Measurements from ENCODE around the genes ATXN2 and MAPKAPK5.

DNA sequence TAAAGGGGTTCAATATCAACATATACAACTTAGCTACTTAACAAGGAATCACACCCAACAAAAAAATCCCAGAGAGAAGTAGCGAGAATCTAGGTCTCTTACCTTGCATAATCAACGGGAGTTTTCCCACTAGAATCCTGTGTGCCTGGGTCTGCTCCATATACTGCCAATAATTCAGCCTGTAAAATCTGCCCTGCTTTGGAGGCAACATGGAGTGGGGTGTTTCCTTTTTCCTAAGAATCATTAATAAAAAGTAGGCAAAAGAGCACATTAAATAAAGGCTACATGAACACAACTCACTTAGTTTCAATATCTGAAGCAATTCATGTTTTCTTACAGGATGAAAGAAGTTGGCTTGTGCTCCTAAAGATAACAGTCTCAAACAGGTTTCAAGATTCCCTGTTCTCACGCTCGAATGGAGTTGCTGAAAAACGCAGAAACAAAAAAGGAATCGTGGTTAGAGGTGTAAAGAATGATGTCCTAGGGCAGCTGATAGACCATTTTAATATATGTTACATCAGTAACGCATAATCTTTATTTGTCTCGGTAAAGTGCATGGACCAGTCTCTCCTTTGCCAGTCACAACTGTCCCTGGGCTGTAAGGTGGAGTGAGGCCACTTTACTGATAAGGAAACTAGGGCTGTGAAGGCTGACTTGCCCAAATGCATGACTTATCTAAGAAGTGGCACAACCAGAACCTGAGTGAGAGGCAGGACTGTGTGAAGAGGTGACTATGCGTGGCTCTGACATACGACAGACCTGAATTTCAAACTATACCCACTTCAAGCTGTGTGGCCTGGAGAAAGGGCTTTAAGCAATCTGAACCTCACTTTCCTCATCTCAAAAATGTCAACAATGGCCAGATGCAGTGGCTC lies 12.7 kb downstream of the GIT2 start:
- PRO-cap: no peak

DNA sequence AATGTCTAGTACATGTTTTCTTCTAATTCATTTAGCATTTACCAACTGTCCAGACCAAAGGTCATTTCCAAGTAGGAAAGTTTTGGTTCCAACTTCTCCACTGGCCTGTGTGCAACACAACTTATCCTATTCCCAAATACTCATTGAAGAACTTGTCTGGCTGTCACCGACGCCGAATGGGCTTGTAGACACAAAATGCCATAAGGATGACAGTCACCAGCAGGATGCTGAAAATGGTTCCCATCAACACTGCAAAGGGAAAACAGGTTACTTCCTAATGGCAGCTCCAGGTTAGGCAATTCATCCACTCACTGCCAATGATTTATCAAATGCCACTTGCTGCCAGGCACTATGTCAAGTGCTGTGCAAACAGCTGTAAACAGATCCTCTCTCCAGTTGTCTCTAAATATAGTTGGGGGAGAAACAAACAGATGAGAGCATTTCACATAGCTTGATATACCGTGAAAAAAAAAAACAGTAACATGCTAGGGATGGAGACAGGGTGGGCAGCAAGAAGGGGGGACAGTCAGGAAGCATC lies 6.0 kb downstream of the C12orf76 start:
- PRO-cap: no peak

DNA sequence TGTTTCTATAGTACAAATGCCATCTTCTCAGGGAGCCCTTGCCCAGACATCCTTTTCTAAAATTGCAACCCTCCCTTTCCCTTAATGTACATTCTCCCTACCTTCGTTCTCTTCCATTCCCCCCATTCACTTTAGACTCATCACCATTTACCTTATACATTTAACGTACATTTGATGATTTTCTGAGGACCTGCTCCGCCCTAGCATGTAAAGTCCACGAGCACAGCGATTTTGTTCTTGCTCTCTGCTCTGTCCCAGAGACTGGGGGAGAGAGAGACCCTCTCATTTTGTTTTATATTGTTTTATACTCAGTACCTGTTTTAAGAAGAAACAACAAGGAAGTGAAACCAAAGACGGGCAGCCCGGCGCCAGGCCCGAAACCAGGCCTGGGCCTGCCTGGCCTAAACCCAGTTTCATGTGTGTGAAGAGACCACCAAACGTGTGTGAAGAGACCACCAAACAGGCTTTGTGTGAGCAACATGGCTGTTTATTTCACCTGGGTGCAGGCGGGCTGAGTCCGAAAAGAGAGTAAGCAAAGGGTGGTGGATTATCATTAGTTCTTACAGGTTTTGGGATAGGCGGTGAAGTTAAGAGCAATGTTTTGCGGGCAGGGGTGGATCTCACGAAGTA lies 681 bp upstream of the C12orf76 start:
- PRO-cap: no peak

DNA sequence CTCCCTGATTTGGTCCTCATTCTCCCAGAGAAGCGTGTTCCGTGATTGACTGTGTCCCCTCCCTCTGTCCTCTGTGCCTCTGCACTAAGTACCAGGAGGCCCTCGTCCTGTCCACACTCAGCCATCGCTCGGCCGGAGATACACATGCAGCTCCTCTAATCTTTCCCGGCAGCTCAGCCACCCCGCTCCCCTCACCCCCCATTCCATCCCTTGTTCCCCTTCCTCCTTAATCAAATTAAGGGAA lies 28.3 kb upstream of the ATP2A2 start:
- PRO-cap: bidirectional peak, plus-strand start at position 114 of the sequence, minus-strand start at position 66 of the sequence

DNA sequence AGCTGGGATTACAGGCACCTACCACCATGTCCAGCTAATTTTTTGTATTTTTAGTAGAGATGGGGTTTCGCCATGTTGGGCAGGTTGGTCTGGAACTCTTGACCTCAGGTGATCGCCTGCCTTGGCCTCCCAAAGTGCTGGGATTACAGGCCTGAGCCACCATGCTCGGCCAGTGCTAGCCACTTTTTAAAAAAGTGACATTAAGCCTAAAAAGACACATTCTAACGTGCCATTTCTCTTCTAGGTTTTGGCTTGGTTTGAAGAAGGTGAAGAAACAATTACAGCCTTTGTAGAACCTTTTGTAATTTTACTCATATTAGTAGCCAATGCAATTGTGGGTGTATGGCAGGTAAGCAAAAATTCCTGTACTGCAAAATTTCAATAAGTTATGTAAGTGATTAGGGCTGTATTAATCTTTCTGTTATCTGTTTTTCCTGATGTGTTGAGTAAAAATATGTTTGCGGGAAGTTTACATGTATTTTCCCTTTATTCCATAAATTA lies 10.8 kb downstream of the ATP2A2 start:
- PRO-cap: no peak

- PRO-cap: no peak
Observed at GRCh38 chr12:110296252-110296794, 15.3 kb downstream of the ATP2A2 start.

GRCh38 chr12:110337517-110338315 lies 56.7 kb downstream of the ATP2A2 start:
- PRO-cap: no peak

DNA sequence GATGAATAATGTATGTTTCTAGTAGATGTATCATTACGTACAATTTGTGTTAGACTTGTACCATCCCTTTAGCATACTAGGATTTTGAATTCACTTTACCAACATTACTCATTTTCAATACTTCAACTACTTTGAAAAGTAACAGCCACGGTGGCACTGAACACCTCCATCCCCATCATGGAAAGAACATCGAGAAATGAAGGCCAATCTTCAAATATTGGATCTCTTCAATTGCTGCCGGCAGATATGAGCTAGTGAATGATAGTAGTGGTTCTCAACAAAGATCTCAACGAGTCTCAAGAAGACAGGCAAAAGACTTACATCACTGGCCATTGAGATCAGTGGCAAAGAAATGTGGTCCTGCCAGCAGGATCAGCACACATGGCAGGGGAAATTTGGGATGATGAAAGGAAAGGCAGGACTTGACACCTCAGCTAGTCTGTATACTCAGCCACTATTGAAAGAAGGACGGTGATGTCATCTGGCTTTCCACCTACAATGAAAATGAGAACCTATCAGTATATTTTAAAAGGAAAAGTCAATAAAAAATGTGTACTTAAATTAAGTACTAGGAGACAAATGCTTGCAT lies 34.6 kb downstream of the RAD9B start:
- PRO-cap: no peak

DNA sequence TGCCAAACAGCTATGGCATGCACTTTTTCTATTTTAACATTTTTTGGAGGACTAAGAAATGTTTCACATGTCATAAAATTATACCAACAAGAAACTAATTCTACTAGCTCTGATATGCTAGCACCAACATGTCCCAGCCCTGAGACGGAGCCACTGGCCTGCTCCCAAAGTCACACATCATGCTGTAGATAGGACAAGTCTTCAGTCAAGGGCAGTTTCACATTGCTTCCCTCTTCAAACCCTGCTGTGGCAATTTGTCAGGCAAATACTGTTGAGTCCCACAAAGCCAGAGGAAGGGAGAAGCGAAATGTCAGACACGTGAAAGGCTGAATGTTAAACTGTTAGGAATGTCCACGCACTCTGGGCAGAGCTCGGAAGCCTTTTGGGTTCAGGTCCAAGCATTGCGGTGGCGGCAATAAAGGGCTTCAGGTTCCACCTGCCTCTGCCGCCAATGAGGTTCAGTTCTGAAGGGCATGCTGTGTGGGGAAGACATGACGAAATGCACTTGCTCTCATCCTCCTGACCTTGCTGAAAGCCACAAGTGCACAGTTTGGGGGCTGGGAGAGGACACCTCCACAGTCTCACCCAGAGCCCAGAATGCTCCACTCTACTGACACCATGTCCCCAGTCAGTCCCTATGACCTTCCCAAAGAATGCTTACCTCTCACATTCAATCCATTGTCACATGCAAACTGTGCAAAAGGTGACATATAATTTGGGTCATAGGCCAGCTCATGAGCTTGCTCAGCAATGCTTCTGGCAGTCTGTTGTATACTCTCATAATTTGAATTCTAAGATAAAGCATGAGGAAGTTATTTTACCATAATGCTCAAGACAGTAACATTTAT lies 35.6 kb downstream of the RAD9B start:
- PRO-cap: bidirectional peak, plus-strand start at position 264 of the sequence, minus-strand start at position 155 of the sequence

GRCh38 chr12:110548575-110549180 lies 34.4 kb downstream of the PPTC7 start:
- PRO-cap: bidirectional peak, plus-strand start at chr12:110548953, minus-strand start at chr12:110548769

GRCh38 chr12:110928690-110928878 lies 8.2 kb upstream of the MYL2 start:
- PRO-cap: bidirectional peak, plus-strand start at chr12:110928973, minus-strand start at chr12:110928748

GRCh38 chr12:110936219-110936833 lies 15.9 kb upstream of the MYL2 start:
- PRO-cap: no peak

- PRO-cap: no peak
Observed at GRCh38 chr12:111360342-111360902, 8.5 kb downstream of the PHETA1 start.

GRCh38 chr12:111424682-111425274 lies 19.1 kb downstream of the SH2B3 start:
- PRO-cap: no peak

DNA sequence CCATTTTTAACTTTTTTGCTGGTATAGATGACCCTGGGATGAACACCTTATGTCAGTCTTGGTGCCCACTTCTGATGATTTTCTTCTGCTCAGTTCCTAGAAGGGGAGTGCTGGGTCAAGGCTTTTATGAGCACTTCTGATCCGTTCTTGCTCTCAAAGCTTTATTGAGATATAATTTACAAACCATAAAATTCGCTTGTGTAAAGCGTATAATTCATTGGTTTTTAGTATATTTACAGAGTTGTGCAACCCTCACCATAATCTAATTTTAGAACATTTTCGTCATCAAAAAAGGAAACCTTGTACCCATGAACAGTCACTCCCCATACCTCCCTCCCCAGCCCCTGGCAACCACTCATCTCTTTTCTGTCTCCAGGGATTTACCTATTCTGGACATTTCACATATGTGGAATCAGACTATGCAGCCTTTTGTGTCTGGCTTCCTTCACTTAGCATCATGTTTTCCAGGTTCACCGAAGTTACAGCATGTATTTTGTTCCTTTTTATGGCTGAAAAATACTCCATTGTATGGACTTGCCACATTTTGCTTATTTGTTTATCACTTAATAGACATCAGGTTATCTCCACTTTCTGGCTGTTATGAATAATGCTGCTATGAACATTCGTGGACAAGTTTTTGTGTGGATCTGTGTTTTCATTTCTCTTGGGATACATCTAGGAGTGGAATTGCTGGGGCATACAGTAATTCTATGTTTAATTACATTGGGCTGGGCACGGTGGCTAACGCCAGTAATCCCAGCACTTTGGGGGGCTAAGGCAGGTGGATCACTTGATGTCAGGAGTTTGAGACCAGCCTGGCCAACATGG lies 26.8 kb downstream of the SH2B3 start:
- PRO-cap: no peak

- PRO-cap: no peak
Observed at GRCh38 chr12:111470180-111471217, 64.8 kb downstream of the SH2B3 start.

DNA sequence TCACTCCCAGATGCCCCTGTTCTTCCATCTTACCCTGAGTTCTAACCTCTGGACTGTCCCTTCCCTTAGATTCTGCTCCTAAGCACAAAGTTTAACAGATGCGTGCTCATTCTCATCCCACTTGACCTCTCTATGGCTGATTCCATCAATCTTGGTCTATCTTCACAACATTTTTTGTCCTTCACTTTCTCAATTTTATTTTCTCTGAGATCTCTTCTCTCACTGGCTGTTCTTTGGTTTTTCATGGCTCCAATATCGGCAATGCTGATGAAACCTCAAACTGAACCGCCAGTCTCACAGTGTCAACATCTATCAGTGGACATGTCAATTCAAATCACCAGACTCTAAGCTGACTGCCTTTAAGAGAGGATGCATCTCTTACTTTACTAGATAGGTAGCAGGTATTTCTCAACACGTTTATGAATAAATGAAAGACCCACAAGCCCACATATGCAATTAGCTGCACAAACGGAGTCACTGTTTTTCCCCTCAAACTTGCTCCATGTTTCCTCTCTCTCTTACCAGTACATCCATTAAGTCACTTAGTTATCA lies 80.5 kb downstream of the ATXN2 start:
- PRO-cap: no peak

DNA sequence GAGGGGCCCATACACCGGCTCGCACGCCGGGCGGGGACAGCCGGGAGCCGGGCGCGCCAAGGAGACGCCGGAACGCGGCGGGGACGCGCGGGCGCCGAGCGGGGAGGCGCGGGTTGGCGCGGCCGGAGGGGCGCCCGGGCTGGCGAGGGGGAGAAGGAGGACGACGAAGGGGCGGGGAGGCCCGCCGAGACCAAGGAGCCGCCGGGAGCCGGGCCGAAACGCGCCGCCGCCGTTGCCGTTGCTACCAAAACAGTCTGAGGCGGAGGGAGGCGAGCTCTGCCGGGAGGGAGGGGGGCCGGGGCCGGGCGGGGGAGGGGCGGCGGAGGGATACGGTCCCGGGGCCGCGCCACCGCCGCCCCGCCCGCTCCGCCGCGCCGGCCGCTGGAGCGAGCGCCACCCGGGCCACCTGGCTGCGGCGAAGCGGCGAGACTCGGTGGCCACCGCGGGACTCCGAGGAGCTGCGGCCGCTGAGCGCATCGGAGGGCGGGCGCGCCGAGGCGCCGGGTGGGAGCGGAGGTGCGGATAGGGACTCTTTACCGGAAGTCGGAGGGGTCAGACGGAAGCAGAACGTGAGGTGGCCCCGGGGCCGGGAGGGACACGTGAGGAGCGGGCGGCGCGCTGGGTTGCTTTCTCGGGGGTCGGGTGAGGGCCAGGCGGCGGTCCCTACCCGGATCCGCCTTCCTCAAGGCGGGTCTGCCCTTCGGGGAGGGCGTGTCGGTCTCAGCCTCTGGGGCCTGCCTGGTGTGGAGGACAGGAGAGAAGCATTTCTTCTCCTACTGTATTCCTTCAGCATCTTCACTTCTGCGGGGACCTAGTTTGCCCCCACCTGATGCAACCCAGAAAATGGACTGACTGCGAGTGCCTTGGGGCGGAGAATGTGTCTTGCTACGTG lies at the start of gene ATXN2:
ATXN2 (minus strand) TSS at position 278 of the 892 bp plus-strand sequence.
- PRO-cap: bidirectional peak, plus-strand start at position 565 of the sequence, minus-strand start at position 256 of the sequence

GRCh38 chr12:111682792-111683551 lies 2.8 kb downstream of the BRAP start:
- PRO-cap: no peak

GRCh38 chr12:111841968-111842525 lies at the start of gene MAPKAPK5:
Gene MAPKAPK5, plus strand, starts transcription at chr12:111842228.
- PRO-cap: bidirectional peak, plus-strand start at chr12:111842062, minus-strand start at chr12:111841917